Lung (tissue), 4 donors: Measurements from ENCODE around the genes CCR4 and CTDSPL.

- PRO-cap, result no peak
- RAMPAGE, long total RNA, result no peak
- RRBS, result no CpG with 5 or more reads among the region's 8 CpGs
Measured at GRCh38 chr3:32951313-32951758, at the start of gene CCR4. Gene CCR4 (plus strand): TSS chr3:32951644.

- PRO-cap, result no peak
- RAMPAGE, long total RNA, result no peak
- RRBS, result no CpG with 5 or more reads among the region's 2 CpGs
Measured at GRCh38 chr3:32989509-32989891, 38.1 kb downstream of the CCR4 start.

GRCh38 chr3:33128721-33129040 lies 14.9 kb downstream of the CRTAP start:
- PRO-cap, result no peak
- RAMPAGE, long total RNA, result no peak
- RRBS, result no CpG with 5 or more reads among the region's 1 CpG

DNA sequence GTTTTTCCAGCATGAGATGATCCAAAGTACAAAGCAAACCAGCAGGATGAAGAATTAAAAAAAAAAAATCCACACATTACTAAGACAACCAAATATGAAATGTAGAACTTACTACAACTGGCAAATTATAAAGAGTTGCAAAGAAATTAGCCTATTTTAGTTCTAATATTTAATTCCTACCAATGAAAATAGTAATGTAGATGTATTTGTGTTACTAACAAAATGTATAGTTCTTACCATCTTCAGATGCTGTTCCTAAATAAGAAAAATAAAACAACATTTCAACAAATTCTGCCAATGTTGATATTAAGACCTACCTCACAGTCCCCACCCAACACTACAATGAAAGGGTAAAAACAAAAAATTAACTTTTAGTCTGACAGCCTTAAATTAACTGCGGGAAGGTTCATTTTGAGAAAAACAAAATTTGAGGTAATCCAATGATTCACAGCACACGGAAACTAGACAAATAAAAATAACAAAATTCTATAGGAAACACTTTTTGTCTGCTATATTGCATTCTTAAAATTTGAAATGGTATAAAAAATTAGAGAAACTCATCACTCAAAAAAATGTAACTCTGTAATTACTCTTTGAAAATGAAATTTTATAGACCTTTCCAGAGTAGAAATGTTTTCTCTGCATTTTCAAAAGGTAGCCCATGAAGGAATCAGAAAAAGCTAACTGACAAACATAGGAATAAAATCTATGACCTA lies 123.2 kb downstream of the CLASP2 start:
- PRO-cap, result no peak
- RAMPAGE, long total RNA, result no peak
- RRBS, result no CpG with 5 or more reads among the region's 2 CpGs

DNA sequence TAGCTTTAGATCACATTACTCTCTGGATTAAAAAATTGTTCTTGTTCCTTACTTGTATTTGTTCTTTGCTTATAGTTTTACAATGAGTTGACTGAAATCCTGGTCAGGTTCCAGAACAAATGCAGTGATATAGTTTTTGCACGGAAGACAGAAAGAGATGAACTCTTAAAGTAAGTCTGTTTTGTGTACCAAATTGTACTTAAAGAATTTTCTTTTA lies 56.6 kb downstream of the PDCD6IP start:
- PRO-cap, result no peak
- RAMPAGE, long total RNA, result no peak
- RRBS, result no CpG with 5 or more reads among the region's 1 CpG

- PRO-cap, result no peak
- RAMPAGE, long total RNA, result no peak
- RRBS, result no CpG with 5 or more reads among the region's 5 CpGs
Measured at GRCh38 chr3:33866095-33866978, 67.9 kb downstream of the PDCD6IP start.

DNA sequence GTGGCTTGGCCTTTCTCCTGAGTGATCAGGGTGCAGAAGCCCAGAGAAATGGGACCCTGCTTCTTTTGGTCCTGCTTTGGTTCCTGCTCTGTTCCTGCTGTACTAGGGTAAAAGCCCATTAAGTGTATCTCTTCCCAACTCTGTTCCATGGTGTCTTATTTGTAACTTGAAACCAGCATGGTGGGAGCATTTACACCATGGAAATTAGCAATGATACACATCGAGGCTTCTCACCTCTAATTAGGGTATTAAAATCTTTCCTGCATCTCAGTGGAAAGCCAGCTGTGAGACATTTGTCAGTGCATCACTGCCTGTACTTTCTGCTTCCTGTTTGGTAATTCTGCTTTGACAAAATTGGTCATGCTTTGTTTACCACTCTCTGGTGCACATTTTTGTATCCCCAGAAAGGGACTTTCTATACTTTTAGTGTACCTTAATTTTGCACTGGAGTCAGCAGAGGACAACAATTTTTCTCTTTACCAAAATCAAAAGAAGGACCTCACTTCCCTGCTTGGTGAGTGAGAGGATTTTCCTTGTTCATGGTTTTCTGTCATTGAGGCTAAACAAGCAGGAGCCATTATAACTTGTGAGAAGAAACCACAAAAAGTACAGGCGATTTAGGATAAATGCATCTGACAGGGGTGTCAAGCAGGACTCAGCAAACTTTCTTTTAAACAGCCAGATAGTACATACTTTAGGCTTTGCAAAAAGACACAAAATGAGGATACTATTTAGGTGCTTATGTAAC lies 402.2 kb downstream of the PDCD6IP start:
- PRO-cap, result no peak
- RAMPAGE, long total RNA, result no peak
- RRBS, result no CpG with 5 or more reads among the region's 2 CpGs

GRCh38 chr3:35760010-35760705 lies 120.8 kb downstream of the ARPP21 start:
- PRO-cap, result no peak
- RAMPAGE, long total RNA, result no peak
- RRBS, result no CpG with 5 or more reads among the region's 5 CpGs

GRCh38 chr3:36831106-36831758 lies 66.9 kb upstream of the DCLK3 start:
- PRO-cap, result no peak
- RAMPAGE, long total RNA, result no peak
- RRBS, result no CpG with 5 or more reads among the region's 16 CpGs

DNA sequence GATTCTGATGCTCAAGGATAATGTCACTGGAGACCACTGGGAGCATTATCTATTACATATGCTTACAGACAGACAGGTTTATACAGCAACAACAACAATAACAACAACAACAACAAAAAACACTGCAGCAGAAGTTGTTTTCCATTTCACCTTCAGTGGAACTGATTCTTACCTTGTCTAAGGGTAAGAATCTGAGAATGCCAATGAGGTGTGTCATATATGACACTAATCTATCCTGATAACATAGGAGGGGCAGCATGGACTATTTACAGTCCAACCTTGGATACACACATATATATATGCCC lies 9.5 kb upstream of the TRANK1 start:
- PRO-cap, result no peak
- RAMPAGE, long total RNA, result no peak

DNA sequence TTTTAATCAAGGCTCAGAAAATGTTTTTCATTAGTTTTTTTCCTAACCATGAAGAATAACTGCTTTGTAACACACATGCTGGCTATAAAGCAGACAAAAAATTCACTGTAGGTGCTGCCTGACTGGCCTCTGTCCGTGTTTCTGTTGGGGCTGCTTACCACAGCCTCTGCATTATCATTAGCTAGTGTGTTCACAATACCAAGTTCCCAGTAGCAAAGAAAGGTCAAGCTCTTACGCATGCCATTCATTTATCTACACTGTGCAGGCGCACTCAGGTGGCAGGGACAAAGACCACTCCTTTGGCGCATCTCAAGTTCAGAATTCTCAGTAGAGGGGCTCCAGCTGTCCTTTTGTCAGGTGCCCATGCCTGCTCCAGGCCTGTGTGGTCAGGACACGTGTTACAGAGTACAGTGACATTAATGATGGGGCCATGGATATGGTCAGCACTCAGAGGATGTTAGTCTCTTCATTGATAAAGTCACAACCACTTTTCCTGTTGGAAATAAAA lies 22.3 kb downstream of the MLH1 start:
- PRO-cap, result no peak
- RAMPAGE, long total RNA, result no peak
- RRBS, result no CpG with 5 or more reads among the region's 5 CpGs

DNA sequence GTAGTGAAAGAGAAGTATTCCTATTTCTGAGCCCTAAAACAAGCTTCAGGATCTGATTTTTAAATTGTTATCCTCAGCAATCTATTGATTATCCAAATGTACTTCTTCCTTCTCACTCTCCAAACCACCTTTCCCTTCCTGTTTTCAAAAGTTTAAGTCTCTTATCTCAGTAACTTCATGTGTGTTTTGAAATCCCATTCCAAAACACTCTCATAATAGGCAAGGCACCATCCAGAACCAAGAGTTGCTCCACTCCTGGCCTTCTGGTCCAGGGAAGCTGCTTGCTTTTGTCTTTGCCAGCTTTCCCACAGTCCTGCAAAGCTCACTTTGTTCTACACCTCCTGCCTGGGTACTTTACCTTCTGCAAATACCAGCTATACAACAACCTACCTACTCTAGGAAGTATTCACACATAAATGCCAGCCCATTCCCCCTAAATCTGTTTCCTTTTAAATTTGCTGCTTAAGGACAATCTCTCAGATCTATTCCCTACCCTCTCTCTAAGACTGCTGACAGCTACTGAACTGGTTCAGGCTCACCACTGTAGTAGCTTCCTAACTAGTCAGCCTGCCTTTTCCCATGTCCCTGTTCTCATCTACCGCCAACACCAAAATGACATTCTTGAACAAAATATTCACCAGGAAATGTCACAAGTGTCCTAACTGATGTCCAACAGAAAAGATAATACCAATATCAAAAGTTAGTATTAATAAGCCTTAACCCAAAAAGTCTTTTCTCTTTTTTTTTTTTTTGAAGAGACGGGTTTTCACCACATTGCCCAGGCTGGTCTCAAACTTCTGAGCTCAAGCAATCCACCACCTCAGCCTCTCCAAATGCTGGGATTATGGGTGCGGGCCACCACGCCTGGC lies 63.7 kb downstream of the MLH1 start:
- PRO-cap, result no peak
- RAMPAGE, long total RNA, result no peak
- RRBS, result no CpG with 5 or more reads among the region's 4 CpGs

- PRO-cap, result no peak
- RAMPAGE, long total RNA, result no peak
- RRBS, result no CpG with 5 or more reads among the region's 1 CpG
Measured at GRCh38 chr3:37314066-37314514, 71.0 kb downstream of the GOLGA4 start.

- PRO-cap, result no peak
- RAMPAGE, long total RNA, result no peak
- RRBS, result no CpG with 5 or more reads among the region's 1 CpG
Measured at GRCh38 chr3:37335613-37335960, 92.5 kb downstream of the GOLGA4 start.

GRCh38 chr3:37588698-37589331 lies 136.9 kb downstream of the ITGA9 start:
- PRO-cap, result no peak
- RAMPAGE, long total RNA, result no peak
- RRBS, result no CpG with 5 or more reads among the region's 8 CpGs

DNA sequence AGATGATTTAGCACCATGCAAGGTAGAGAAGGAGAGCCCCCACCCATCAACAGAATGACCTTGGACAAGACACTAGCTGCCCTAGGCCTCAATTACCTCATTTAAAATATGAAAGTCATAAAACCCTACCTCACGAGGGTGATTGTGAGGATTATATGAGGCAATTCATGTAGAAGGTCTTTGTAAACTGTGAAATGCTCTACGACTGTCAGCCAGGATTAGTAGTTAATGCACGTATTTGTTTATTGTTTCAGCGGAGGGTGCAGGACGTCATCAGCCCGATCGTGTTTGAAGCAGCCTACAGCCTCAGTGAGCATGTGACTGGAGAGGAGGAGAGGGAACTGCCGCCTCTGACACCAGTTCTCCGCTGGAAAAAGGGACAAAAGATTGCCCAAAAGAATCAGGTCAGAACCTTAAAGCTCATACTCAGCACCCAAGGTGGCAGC lies 177.0 kb downstream of the ITGA9 start:
- PRO-cap, result no peak
- RAMPAGE, long total RNA, result no peak
- RRBS, result no CpG with 5 or more reads among the region's 9 CpGs

DNA sequence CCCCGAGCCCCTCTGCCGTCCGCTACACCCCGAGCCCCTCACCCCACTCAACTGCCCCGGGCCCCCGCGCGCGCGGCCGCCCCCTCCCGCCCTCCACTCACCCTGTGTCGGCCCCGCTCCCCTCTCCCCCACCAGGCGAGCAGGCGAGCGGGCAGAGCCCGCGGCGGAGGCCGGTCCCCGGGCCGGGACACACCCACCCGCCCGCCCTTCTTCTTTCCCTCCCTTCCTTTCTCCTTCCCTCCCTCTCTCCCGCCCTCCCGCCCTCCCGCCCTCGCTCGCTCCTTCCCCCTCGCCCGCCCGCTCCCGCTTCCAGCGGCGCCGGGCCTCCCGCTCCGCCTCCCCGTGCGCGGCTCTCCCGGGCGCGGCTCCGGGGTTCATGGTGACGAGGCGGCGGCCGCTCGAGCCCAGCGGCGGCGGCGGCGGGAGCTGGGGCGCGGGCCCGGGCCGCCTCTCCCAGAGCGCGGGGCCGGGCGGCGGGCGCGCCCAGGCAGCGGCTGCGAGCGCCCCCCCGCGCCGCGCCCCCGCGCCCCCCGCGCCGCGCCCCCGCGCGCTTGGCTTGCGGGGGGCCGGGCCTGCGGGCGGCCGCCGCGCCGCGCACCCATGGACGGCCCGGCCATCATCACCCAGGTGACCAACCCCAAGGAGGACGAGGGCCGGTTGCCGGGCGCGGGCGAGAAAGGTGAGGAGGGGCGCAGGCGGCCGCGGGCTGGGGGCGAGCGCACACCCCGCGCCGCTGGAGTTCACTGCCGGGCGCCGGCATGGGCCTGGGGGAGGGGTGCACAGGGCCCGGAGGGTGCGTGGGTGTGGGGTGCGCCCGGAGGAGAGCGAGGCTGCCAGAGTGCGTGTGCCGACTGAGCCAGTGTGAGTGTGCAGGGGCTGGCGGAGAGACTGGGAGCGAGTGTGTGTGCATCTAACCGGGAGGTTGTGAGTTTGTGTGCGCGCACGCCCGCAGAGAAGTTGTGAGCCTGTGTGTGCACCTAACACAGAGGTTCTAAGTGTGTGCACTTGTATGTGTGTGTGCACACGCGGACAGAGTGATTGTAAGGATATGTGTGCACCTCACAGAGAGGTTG lies at the start of gene CTDSPL:
Gene CTDSPL, plus strand, starts transcription at position 281 of the 1,073 bp plus-strand sequence.
- PRO-cap, result bidirectional peak, plus-strand start at position 352 of the sequence, minus-strand start at position 126 of the sequence
- RAMPAGE, long total RNA, result start-site peak on the minus strand centred at position 177 of the sequence, 25 bp wide, 89 and 61 reads in 2 replicates
- RRBS, result 2% methylated on average over 56 of the region's 128 CpGs

DNA sequence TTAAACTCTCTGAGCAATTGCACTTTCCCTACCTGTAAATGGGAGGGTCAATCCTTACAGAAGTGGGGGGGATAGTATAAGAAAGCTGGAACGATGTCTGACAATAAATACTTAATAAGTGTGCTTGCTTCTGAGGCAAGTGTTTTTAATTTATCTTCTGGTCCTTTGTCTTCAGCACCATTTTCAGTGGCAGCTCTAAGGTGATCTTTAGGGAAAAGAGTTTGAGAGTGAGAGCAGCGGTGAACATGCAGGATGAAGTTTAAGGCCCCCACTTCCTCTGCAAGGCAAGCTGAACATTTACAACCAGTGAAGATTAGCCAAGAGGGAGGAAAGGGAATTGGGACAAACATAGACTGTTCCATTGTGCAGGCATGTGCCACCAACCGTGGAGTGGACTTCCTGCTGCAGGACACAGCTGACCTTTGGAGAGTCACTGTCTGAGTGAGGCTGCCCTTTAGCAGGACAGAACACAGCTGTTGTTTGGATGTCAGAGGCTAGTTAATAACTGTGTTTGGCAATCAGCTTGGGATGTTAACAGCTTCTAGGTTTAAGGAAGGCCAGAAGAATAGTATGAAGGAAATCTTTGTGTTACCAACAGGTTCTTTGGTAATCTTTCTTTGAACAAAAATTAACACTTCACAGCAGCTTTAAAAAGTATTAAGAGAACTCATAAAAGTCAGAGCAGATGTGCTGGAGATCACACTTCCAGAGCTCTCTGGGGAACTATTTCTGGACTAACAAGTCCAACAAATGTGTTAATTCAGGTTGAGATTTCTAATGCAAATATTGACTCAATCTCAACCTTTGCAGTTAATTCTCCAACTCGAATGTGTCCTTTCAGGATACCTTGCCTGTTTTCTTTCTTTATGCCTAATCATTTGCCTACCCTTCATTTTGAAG lies 31.3 kb downstream of the CTDSPL start:
- PRO-cap, result no peak
- RAMPAGE, long total RNA, result no peak
- RRBS, result no CpG with 5 or more reads among the region's 4 CpGs

- PRO-cap, result no peak
- RAMPAGE, long total RNA, result no peak
- RRBS, result no CpG with 5 or more reads among the region's 15 CpGs
Measured at GRCh38 chr3:38137812-38138378, 566 bp upstream of the MYD88 start.

DNA sequence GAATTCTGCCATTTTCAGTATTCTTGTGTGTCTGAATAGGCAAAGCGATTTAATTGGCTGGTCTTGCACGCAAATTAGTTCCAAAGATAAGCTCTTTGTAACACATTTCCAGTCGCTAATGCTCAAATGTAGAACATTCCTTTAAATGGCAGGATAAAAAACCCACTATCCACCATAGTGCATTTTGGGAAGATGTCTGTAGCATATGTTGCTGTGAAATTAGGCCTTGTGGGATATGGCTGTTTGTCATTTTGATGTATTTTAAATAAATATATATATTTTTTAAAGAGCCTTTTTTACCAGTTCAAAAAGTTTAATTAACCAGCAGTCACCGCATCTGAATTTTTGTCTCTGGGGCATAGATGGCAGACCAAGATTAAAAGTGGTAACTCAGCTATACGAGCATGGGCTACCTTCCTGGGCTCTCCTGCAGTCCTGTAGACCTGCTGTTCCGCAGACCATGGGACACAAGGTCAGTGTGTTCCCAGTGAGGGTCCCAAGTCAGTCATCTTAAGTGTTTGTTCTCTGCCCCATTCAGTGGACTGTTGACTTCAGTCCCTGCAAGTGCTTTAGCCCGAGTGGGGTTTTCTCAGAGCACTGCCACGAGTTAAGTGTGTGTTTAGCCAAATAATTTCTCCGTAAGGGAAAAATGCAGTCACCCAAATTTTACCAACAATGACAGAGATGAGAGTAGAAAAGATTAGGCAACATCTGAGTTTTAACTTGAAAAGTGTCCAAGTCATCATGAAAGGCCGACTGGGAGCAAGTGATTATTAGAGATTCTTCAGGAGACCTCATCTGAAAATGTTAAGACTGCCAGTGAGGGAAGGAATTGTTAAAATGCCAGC lies 5.0 kb upstream of the EXOG start:
- PRO-cap, result no peak
- RAMPAGE, long total RNA, result no peak
- RRBS, result no CpG with 5 or more reads among the region's 10 CpGs